Measurements from ENCODE around the genes TMC2, LZTS3 and HSPA12B.

- PRO-cap, 3 experiments: no peak in any of the 3 experiments
Measured at GRCh38 chr20:1860484-1861025, 34.7 kb upstream of the SIRPA start.

GRCh38 chr20:1915344-1915678 lies 20.1 kb downstream of the SIRPA start:
- PRO-cap, 3 experiments: no peak in any of the 3 experiments

- PRO-cap, 3 experiments: no peak in any of the 3 experiments
Measured at GRCh38 chr20:1944335-1945739, 49.0 kb downstream of the PDYN start.

DNA sequence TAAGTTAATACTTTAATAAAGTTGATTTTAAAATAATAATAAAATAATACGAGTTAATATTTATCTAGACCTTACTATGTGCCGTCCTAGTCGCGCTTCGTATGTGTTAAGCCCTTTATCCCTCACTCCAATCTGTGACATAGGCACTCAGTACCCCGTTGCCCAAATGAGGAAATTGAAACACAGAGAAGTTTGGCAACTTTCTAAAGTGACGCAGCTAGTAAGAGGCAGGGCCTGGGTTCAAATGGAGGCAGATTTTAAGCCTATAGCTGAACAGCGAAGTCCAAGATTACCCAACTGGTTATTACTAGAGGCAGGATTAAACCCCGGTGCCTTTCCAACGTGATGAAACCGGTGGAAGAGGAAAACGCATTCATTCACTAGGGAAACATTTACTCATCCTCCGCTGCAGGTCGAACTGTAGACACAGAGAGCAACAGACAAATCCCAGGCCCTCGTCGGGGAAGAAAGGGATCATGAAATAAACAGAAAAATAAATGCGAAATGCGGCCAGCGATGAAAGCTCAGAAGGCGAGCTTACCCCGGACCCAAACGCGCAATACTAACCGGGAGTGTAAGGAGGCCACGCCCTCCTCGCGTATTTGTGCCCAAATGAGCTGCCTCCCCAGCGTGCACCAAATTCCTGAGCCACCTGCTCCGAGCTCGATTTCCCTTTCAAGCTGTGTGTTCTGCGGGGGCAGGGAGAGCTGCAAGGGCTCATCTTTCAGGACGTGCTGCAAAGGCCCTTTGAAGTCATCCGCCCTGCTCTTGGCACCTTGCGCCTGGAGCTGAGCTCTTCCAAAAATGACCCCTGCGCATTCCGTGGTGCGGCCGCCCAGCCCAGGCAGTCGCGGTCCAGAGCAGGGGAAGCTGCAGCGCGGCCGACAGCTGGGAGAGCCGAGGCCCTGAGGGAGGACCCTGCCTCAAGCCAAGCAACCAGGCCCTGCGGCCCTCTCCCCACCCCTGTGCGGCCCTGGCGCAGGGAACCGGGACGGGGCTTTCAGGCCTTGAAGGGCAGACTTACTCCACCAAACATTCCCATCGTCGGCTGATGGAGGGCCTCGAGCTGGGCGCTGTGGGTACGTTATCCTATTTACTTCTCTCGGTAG lies 46.9 kb downstream of the PDYN start:
- PRO-cap, 3 experiments: peak in 2 of 3 experiments; most common plus-strand start position 847 of the sequence (in 2); most common minus-strand start position 139 of the sequence (in 1)

- PRO-cap, 3 experiments: no peak in any of the 3 experiments
Measured at GRCh38 chr20:2109859-2110204, 8.2 kb downstream of the STK35 start.

DNA sequence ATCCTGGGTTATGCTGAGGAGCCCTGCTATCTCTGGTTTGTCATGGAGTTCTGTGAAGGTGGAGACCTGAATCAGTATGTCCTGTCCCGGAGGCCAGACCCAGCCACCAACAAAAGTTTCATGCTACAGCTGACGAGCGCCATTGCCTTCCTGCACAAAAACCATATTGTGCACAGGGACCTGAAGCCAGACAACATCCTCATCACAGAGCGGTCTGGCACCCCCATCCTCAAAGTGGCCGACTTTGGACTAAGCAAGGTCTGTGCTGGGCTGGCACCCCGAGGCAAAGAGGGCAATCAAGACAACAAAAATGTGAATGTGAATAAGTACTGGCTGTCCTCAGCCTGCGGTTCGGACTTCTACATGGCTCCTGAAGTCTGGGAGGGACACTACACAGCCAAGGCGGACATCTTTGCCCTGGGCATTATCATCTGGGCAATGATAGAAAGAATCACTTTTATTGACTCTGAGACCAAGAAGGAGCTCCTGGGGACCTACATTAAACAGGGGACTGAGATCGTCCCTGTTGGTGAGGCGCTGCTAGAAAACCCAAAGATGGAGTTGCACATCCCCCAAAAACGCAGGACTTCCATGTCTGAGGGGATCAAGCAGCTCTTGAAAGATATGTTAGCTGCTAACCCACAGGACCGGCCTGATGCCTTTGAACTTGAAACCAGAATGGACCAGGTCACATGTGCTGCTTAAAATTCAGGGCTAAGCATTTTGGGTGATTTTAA lies 15.2 kb downstream of the STK35 start:
- PRO-cap, 3 experiments: no peak in any of the 3 experiments

- PRO-cap, 3 experiments: no peak in any of the 3 experiments
Measured at GRCh38 chr20:2536454-2536763, at the start of gene TMC2. Gene TMC2 (plus strand): TSS chr20:2536573.

- PRO-cap, 3 experiments: no peak in any of the 3 experiments
Measured at GRCh38 chr20:2558062-2558770, 21.8 kb downstream of the TMC2 start.

DNA sequence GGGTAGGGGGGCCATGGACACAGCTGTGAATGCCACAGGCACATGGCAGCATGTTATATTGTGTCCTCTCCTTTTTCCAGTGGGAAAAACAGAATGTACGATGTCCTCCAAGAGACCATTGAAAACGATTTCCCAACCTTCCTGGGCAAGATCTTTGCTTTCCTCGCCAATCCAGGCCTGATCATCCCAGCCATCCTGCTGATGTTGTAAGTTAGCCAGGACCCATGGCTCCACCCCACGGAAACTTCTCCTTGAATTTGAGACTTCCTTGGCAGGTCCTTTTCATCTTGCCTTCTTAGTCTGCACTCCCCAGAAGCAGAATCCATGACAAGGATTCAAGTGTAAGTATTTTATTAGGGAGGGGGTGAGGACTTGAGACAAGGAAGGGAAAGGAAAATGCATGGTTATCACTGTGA lies 28.2 kb upstream of the NOP56 start:
- PRO-cap, 3 experiments: no peak in any of the 3 experiments

DNA sequence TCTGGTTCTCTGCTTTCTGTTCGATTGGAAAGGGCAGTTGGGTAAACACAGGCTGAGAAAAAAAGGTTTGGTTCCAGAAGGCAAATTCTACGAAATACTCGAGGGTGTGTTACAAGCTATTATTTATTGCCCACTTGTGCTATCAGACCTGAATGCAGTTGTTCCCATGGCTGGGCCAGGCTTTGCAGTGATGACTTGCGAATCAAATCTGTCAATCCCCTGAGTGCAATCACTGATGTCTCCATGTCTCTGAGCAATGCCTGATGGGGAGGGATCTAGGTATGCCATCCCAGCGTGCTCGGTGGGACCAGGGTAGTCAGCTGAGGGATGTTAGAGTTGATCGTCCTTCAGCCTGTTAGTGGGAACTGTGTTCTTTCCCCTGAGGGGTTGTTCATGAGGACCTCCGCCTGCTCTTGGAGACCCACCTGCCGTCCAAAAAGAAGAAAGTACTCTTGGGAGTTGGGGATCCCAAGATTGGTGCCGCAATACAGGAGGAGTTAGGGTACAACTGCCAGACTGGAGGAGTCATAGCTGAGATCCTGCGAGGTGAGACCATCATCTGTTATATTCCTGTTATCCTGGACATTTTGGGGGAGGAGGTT lies 1.7 kb downstream of the NOP56 start:
- PRO-cap, 3 experiments: peak in 2 of 3 experiments; most common plus-strand start position 183 of the sequence (in 2)

- PRO-cap, 3 experiments: no peak in any of the 3 experiments
Measured at GRCh38 chr20:2687930-2688324, 4.7 kb upstream of the EBF4 start.

DNA sequence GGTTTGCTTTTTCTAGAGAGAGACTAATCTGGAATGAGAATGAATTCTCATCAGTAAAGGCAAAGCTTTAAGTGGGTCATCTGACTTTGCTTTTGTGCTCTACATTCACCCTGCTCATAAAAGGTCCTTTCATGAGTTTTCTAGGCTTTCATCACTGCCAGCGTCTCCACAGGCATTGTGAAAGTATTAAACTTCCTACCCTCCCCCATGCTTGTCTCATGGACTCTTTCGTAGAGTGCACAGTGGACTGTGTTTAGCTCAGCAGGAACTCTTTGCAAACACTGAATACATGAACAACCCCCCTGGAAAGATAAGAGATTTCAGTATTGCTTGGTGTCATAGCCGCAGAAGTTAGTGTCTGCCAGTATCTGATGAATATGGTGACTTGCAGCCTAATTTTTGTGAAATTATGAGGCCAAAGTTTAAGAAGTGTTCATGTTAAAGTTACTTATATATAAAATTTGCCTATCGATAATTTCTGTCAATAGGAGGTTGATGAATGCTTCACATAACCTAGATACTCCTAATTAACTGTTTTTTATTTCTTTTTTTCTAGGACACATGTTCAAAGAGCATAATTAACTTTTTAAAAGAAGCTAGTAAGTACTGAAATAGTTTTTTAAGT lies 74.3 kb downstream of the PTPRA start:
- PRO-cap, 3 experiments: no peak in any of the 3 experiments

DNA sequence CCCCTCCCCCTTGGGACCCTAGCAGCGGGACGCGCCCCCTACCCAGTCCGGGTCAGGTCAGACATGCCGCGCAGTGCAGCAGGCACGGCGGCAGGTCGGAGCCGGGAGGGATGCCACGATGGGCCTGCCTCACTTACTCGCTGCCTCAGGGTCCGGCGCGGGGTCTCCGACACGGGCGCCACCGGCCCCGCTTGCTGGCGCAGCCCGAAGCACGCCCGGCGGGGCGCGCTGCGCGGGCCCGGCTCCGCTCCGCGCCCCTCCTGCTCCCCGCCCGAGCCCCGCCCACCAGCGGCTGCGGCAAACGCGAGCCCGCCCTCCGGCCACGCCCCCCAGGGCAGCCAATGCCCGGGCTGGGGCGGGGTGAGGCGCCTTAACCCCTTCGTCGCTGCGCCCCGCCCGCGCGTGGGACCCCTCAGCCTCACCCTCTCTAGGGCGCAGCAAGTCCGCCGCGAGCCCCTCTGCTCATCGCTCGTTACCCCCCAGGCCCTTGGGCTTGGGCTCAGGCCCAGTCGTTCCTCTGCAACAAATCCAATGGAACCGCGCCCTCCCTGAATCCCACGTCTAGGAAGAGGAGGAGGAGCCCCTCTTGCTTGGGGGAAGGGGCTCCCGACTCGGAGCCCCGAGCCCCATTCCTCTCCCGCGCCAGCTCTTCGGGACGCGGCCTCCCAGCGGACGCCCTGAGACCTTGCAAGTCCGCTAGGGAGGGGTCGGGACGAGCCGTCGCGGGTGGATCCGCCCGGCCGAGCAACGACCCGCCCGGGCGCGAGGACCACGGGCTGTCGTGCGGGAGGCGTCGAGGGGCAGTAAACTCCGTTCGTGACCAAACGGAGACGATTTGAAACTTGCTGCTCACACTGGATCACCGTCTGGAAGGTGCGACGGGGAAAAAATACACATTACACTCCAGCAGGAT lies at the start of gene LZTS3:
TSS of gene LZTS3 (minus strand) at position 232 of the 913 bp plus-strand sequence.
- PRO-cap, 3 experiments: peak in 3 of 3 experiments; most common plus-strand start position 368 of the sequence (in 1); most common minus-strand start position 232 of the sequence (in 3)

DNA sequence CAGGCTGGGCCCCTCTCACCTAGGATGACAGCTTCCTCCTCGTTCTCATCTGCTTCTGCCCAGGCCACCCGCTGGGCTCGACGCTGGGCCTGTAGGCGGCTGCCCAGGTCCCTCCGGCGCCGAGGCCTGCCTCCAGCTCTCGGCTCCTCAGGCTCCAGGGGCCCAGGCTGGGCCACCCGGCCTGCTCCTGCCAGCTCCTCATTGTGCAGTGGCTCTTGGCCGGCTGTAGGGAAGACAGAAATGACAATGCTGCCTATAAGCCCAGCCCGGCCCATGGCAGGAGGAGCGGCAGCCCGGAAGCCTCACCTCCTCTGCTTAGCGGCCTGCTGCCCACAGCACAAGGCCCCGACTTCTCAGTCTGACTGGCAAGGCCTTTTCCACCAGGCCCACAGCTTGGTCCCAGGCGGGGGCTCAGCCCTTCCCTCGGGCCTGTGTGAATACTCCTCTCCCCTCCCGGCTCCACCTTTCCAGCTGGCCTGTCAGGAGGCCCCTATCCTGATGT lies 1.2 kb downstream of the DDRGK1 start:
- PRO-cap, 3 experiments: no peak in any of the 3 experiments

GRCh38 chr20:3420162-3420858 lies 12.8 kb upstream of the DNAAF9 start:
- PRO-cap, 3 experiments: no peak in any of the 3 experiments

GRCh38 chr20:3472039-3473014 lies 1.5 kb downstream of the ATRN start:
- PRO-cap, 3 experiments: no peak in any of the 3 experiments

GRCh38 chr20:3492192-3493007 lies 21.6 kb downstream of the ATRN start:
- PRO-cap, 3 experiments: no peak in any of the 3 experiments

DNA sequence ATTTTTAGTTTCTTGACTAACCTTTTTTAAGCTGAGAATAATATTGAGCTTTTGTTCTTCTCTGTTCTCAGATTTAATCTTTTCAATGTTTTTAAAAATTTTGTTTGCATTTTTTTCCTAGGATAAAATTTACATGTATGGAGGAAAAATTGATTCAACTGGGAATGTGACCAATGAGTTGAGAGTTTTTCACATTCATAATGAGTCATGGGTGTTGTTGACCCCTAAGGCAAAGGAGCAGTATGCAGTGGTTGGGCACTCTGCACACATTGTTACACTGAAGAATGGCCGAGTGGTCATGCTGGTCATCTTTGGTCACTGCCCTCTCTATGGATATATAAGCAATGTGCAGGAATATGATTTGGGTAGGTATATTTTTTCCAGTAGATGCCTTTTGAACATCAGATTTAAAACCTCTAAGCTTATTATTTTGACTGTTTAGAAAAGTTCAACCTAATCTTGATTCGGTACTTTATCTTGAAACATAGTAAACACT lies 89.8 kb downstream of the ATRN start:
- PRO-cap, 3 experiments: no peak in any of the 3 experiments

- PRO-cap, 3 experiments: peak in 2 of 3 experiments; most common plus-strand start chr20:3732667 (in 2); most common minus-strand start chr20:3732576 (in 1)
Measured at GRCh38 chr20:3732283-3733097, at the start of gene HSPA12B. Gene HSPA12B (plus strand): TSS chr20:3732685.

- PRO-cap, 3 experiments: no peak in any of the 3 experiments
Measured at GRCh38 chr20:3744818-3745658, 12.6 kb downstream of the HSPA12B start.

All from Metastatic Breast Carcinoma in the Ovary (tissue), 3 donors.